Thyroid gland (tissue), 7 donors: Measurements from ENCODE around the gene HYDIN.

- PRO-cap, 2 experiments, result no peak in any of the 2 experiments
- RAMPAGE, long total RNA, 5 experiments, result no peak in any of the 5 experiments
Observed at GRCh38 chr16:70264671-70265246, 13.0 kb upstream of the EXOSC6 start.

DNA sequence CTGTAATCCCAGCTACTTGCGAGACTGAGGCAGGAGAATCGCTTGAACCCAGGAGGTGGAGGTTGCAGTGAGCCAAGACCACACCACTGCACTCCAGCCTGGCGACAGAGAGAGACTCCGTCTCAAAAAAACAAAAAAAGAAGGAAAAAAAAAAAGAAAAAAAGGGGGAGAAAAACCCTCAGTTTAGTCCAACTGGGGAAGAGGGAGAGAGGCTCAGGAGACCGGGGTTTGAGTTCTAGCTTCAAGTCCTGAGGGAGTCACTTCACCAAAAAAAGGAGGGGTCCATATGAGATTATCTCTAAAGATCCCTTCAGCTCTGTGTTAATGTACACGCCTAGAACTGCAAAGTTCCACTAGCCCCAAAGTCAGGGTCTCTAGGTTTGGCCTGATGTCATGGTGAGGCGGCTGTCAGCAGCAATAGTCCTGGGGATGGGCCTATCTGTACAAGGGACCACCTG lies 6.0 kb downstream of the AARS1 start:
- PRO-cap, 2 experiments, result no peak in any of the 2 experiments
- RAMPAGE, long total RNA, 5 experiments, result no peak in any of the 5 experiments

DNA sequence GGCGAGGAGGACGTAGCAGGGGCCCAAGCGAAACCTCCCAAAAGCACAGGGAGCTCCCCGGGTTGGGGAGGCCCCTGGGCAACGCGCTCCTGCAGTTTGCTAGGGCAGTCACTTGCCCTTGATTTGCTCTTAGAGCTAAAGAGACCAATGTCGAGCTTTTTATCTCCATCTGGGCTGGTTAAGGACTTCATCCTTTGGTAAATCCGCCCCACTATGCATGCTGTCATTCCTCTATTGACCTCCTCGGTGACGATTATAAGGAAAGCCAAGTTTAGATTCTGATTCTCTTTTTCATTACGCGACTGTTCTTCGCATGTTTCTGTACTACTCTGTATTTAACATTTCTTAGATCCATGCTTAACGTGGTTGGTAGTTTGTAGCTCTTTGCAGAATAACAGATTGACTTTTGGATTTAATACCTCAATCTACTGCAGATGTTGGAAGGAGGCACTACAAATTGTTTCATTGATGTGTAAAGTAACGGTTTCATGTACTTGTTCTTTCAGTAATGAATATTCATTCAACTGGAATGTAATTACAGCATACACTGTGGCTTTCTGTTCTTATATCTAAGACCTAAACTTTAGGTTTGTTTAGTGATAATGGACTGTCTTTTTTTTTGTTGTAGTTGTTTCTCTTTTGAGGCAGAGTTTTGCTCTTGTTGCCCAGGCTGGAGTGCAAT lies 505 bp downstream of the DDX19A start:
- PRO-cap, 2 experiments, result no peak in any of the 2 experiments
- RAMPAGE, long total RNA, 5 experiments, result no peak in any of the 5 experiments

DNA sequence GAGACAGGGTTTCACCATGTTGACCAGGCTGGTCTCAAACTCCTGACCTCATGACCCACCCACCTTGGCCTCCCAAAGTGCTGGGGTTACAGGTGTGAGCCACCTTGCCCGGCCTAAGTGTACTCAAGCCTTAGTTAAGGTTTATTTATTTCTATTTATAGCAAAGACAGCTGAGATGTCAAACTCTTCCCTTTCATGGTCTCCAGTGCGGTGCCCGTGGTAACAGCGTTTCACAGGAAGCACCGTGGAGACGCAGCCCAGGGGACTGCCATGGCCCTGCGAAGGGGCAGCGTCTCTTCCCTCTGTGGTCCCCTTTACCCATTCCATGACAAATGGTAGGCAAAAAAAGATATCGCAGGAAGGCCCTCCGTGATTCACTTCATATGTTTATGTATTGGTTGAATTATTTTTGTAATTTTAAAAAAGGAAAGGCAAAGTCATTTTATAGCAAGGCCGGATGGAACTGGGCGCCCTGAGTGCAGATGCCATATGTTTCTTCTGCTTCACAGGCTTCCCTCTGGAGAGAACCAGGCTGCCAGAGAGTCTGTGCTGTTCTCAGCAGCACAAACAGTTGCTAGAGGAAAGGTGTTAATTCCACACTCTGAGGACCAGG lies 29.3 kb downstream of the DDX19A start:
- PRO-cap, 2 experiments, result no peak in any of the 2 experiments
- RAMPAGE, long total RNA, 5 experiments, result no peak in any of the 5 experiments

DNA sequence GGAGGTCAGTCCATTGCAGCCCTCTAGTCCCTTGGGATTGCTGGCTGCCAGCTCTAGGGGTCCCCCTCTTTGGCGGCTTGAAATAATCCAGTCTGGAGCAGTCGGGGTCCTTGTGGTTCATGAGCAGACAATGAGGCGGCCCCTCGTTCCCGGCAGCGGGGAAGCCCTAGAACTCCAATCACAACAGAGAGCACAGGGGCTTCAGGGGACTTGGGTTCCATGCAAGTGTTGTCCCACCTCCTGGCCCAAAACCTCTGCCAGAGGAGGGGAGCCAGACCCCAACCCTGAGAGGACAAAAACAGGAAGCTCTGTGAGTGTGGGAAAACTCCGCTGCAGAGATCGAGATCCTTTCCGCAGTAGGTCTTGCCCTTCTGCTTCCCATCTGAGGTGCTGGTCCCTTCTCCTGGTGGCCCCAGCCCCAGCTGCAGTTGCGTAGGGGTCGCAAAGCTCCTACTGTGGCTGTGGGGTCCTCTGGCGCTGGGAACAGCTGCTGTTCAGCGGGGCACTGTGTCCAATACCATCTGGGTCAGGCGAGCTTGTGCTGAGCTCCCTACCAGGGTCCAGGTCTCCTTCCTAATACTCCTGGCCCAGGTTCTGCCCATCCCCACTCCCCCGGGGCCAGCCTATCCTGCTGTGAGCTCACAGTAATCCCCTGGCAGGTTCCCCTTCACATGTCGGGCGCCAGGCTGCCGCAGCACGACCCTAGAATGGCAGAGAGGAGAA lies 39.9 kb downstream of the ST3GAL2 start:
- PRO-cap, 2 experiments, result no peak in any of the 2 experiments
- RAMPAGE, long total RNA, 5 experiments, result no peak in any of the 5 experiments

DNA sequence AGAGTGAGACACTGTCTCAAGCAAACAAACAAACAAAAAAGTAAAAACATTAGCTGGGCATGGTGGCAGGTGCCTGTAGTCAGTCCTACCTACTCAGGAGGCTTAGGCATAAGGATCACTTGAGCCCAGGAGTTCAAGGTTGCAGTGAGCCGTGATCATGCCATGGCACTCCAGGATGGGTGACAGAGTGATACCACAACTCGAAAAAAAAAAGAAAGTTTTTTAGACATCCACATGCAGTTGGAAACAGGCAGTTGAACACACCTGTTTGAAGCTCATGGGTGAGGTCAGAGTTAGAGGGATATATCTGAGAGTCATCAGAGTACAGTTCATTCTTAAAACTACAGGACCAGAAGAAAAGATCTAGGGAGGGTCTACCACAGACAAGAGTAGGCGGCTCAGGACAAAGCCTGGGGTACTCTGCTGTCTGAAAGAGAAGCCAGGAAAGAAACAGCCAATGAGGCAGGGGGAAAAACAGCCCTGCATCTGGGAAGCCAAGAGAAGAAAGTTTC lies 35.1 kb downstream of the ST3GAL2 start:
- PRO-cap, 2 experiments, result no peak in any of the 2 experiments
- RAMPAGE, long total RNA, 5 experiments, result no peak in any of the 5 experiments

GRCh38 chr16:70467966-70468322 lies 13.5 kb downstream of the FCSK start:
- PRO-cap, 2 experiments, result no peak in any of the 2 experiments
- RAMPAGE, long total RNA, 5 experiments, result no peak in any of the 5 experiments

DNA sequence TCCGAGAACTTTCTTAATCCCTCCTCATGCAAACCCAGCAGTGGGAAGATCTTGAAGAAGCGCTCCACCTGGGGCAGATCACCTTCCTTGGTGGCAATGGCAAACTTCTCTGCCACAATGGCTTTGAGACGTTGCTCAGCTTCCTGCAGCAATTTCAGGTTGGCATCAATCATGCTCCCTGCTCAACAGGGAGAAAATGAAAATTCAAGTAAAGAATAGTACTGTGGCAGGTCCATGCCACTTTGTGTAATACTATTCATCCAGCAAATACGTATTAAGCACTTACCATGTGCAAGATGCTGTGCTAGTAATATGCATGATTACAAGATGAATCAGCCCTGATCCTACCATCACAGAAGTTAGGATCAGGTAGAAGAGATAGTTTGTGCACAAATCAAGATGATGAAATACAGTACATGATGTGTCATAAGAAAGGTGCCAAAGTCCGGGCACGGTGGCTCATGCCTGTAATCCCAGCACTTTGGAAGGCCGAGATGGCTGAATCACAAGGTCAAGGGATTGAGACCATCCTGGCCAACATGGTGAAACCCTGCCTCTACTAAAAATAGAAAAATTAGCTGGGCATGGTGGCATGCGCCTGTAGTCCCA lies 11.0 kb downstream of the COG4 start:
- PRO-cap, 2 experiments, result no peak in any of the 2 experiments
- RAMPAGE, long total RNA, 5 experiments, result no peak in any of the 5 experiments

DNA sequence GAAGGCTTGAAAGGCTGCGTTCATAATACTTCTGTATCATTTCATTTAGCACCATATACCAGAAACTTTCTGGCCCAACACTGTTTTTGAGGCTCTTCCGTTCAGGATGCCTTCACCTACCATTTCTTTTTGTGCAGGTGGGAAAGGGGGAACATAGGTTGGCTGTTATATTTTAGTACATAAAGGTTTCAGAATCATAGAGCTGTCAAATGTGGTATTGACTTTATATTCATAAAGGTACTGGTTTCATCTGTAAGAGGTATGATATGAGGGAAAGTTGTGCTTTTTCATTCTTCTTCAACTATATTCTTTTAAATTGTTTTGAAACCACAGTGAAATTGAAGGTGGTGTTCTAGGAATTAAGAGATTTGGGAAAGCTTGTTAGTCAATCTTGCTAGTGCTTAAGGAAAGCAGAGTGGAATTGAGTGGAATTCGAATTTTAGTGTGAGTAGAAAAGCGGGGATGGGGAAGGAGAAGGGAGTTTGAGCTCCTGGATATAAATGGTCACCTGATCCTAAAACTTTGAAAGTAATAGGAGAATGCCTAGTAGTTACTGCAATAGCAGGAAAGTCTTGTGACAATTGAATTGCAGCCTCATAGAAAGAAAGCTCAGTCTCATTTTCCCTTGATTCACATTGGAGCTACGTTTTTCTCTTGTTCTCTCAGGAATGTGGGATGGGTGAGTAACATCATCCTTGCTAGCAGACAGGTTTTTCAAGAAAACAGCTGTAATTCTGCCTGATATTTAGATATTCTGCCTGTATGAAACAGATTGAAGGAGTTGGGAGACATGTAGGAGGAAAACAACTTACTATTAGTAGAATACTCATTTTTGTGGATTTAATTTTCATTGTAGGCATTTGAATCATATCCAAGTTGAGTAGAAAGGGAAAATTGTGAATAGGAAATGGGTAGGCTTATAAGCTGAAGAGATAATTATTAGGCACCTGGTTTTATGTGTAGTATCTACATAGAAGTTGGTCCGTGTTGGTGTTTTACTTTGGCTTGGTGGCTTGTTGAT lies 25.2 kb downstream of the SF3B3 start:
- PRO-cap, 2 experiments, result no peak in any of the 2 experiments
- RAMPAGE, long total RNA, 5 experiments, result no peak in any of the 5 experiments

- PRO-cap, 2 experiments, result no peak in any of the 2 experiments
- RAMPAGE, long total RNA, 5 experiments, result no peak in any of the 5 experiments
Observed at GRCh38 chr16:70662298-70663383, 16.3 kb downstream of the IL34 start.

GRCh38 chr16:70673851-70674653 lies 11.8 kb downstream of the MTSS2 start:
- PRO-cap, 2 experiments, result no peak in any of the 2 experiments
- RAMPAGE, long total RNA, 5 experiments, result no peak in any of the 5 experiments

DNA sequence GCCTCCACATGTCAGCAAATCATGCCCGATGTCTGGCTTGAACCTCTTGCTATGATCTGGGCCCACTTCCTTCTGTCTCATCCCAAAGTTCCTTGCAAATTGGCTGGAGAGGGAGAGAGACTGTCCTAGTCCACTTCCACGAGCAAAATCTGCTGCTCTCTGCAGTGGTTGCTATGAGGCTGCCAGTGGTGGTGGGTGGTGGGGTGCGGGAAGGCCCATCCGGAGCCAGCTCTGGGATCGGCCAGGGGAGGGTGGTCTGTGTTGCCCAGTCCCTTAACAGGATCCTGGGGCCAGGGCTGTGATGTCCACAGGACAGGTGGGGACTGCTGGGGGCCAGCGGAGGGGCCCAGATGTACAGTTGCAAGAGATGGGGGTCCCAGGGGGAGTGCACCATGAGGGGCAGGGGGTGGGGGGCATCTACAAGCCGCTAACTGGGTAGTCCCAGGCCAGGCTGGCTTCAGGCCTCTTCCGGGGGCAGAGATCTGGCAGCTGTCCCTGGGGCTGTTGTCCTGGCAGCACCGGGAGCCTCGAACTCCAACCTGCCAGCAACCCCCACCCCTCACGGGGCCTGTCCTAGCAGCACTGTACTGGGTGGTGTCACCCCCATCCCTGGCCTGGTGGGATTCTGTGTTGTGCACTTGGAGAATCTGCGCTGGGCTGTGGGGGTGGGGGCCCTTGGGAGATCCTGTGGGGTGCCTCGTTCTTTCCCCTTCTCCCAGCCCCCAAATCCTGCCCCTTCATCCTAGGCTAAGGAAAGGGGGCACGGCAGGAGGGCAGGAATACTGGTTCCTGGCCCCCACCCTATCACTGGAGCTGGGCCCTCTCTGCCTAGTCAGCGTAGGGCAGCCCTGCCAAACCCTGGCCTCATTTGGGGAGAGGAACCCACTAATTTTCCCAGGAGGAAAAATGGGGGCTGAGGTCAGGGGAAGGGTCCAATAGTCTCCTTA lies 1.6 kb downstream of the MTSS2 start:
- PRO-cap, 2 experiments, result no peak in any of the 2 experiments
- RAMPAGE, long total RNA, 5 experiments, result no peak in any of the 5 experiments

DNA sequence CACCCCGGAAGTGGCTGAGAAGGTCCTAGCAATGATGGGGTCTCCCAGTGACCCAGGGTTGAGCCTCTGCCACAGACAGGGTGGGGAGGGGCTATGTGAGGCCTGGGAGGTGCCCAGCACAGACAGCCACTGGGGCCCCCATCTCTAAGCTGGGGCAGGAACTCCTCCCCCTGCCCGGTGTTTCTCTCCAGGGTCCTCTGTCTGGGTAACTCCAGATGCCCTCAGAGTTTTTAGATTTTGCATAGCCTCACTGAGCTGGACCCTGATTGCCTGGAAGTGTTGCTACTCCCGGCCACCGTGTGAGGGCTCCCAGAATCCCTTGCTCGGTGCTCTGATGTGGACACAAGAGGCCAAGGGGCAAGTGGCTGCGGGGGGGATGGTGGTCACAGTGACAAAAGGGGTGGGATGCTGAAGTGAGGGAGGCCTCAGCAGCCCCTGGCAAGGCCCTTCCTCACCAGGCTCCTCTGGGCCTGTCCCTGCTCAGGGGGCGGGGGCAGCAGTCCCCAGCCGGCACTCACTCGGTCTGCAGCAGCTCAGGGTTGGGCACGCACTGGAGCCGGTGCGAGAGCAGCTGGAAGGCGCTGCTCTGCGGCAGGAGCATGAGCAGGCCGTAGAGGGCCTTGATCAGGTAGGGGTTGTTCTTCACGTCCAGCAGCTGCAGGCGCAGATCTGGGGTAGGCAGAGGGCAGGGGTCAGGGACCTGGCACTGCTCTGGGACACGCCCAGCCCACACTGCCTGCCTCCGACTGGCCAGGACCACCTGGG lies 6.6 kb upstream of the MTSS2 start:
- PRO-cap, 2 experiments, result no peak in any of the 2 experiments
- RAMPAGE, long total RNA, 5 experiments, result no peak in any of the 5 experiments

DNA sequence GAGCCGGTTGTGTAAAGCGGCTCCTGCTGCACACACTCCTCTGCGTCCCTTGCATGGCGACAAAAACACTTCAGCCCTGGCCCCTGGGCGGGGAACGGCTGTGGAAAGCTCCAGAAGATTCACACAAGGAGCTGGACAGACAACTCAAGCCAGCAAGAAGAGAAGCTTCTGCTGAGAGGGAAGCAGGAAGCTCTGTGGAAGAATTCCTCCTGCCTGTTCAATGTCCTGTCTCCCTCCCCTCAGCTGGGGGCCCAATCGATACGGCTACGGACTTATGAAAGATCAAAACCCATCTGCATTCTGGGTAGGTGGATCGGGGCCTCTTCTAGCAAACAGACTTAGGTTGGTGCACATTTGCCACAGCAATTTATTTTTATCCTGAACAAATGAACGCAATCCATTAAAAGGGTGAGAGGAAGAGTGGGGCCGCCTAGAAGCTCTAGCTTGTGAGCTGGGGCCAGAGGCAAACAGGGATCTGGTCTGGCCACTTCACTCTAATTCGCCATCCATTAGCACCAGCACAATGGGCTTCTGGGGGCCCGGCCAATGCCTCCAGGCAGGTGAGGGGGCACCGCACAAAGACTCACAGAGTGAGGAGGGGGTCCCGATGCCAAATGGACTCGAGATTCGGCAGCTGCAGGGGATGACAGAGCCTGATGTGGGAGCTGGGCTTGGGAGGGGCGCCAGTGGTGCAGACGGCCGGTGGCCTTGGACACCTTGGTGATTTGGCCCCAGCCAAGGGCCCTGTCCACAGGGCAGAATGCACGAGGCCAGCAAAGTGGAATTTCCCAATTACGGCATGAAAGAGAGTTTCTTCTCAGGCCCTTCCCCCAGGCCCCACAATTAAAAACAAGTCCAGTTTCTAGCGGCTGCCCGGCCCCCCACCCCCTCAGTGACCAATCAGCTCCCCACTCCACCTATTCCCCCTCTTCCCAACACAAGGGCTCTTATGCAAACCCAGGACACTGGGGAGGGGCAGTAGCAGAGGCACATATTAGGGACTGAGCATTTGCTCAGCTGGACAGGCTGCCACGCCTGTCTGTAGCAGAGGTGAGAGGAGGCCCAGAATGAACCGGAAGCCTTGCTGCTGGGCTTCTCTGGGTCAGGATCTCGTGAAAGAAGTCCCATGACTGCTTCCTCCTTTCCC lies 39.1 kb upstream of the MTSS2 start:
- PRO-cap, 2 experiments, result peak in 1 of 2 experiments; most common plus-strand start position 978 of the sequence (in 1)
- RAMPAGE, long total RNA, 5 experiments, result no peak in any of the 5 experiments

DNA sequence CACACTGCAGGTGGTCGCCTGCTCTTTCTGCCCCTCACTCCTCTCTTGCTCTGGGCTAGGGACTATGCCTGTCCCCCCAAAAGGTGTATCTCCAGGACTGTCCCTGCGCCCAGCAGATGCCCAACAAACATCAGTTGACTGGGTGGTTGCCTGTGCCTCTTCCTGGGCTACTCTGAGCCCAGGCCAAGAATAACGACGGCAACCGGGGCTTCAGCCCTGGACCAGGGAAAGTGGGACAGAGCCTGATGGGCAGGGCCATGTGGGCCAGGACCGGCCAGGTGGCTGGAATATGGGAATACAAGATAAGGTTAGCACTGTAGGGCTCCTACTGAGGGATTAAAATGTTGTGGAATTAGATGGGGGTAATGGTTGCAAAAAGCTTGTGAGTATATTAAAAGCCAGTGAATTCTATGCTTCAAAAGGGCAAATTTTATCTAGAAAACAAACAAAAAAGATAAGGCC lies 55.3 kb downstream of the VAC14 start:
- PRO-cap, 2 experiments, result no peak in any of the 2 experiments
- RAMPAGE, long total RNA, 5 experiments, result no peak in any of the 5 experiments

DNA sequence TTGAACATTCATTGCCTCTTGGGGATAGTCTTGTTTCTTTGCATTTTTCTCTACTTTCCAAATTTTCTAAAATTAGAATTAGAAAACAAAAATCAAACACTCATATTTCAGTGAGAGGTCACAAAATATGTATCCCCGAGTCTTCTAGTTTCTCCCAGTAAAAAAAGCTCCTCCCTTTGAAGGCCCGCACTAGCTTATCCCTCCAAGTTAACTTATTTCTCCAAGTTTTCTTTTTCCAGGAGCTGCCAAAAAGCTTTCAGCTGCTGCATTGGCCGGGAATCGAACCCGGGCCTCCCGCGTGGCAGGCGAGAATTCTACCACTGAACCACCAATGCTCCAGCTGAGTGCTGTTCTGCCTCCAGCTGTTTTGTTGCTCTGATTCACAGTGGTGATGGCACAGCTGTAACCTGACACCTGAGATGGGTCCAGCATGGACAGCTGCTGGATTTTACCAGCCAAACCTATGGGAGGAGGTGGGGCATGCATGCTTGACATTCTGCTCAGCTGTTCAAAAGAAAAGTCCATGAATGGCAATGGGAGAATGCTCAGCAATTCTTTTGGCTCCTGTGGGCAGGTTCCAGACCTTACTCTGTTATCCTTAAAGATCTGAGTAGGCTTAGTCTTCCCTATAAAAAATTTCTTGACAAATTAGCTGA lies 22.1 kb downstream of the VAC14 start:
- PRO-cap, 2 experiments, result no peak in any of the 2 experiments
- RAMPAGE, long total RNA, 5 experiments, result no peak in any of the 5 experiments

DNA sequence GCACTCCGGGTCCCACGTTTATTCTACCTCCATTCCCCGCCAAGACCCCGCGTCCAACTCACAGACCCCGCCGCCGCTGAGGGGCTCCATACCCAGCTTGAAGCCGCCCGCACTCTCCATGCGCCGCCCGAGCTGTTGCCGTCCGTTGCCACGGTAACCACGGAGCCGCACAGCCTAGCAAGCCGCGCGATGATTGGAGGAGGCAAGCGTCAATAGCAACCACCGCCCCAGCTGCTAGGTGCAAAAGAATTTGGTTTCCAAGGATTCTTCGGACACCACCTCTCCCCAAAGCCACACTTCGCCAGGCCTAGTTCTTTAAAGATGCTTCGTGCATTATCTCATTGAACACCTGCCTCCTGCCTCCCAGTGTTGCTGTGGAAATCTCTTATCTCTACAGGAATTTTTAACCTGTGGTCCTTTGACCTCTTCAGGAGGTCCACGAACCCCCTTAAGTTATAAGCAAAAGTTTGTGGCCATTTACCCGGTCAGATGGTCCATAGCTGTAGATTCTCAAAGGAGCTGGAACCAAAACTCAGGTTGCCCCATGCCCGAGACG lies at the start of gene HYDIN:
HYDIN (minus strand) TSS at position 155 of the 556 bp plus-strand sequence.
- PRO-cap, 2 experiments, result peak in 2 of 2 experiments; most common minus-strand start position 134 of the sequence (in 1)
- RAMPAGE, long total RNA, 5 experiments, result start-site peak on the minus strand in 1 of 5 experiments, centred at position 142 of the sequence, 99 reads per replicate

DNA sequence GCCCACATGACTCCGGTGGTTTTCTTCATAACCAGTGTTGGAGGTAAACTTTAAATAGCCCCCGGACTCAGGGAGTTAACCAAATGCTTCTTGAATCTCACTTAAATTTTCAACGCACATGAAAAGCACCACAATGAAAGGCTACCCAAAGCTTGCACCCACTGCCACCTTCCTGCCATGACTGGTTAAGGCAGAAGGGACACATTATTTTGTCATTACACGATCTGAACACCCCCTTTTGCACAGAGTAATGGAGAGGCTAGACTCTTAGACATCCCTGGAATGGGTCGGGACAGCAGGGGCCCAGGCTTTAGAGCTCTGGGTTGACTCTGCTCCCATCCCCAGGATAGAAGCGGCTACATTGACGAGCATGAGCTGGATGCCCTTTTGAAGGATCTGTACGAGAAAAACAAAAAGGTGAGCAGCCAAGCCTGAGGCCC lies 26.7 kb downstream of the CALB2 start:
- PRO-cap, 2 experiments, result peak in 2 of 2 experiments; most common plus-strand start position 289 of the sequence (in 2)
- RAMPAGE, long total RNA, 5 experiments, result no peak in any of the 5 experiments

DNA sequence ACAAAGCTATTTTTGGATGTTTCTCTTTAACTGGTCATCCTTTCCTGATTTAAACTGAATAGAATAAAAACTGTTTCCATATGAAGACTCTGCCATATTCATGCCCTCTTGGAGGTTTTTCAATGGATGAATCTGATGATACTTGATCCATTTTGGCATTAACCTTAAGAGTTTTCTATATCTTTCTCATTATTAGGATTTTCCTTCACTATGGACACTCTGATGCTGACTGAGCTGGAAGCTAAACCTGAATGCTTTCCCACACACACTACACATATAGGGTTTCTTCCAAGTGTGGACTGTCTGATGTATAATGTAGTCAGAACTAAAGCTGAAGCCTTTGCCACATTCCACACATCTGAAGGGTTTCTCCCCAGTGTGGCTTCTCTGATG lies 6.0 kb upstream of the TLE7 start:
- PRO-cap, 2 experiments, result no peak in any of the 2 experiments
- RAMPAGE, long total RNA, 5 experiments, result no peak in any of the 5 experiments

DNA sequence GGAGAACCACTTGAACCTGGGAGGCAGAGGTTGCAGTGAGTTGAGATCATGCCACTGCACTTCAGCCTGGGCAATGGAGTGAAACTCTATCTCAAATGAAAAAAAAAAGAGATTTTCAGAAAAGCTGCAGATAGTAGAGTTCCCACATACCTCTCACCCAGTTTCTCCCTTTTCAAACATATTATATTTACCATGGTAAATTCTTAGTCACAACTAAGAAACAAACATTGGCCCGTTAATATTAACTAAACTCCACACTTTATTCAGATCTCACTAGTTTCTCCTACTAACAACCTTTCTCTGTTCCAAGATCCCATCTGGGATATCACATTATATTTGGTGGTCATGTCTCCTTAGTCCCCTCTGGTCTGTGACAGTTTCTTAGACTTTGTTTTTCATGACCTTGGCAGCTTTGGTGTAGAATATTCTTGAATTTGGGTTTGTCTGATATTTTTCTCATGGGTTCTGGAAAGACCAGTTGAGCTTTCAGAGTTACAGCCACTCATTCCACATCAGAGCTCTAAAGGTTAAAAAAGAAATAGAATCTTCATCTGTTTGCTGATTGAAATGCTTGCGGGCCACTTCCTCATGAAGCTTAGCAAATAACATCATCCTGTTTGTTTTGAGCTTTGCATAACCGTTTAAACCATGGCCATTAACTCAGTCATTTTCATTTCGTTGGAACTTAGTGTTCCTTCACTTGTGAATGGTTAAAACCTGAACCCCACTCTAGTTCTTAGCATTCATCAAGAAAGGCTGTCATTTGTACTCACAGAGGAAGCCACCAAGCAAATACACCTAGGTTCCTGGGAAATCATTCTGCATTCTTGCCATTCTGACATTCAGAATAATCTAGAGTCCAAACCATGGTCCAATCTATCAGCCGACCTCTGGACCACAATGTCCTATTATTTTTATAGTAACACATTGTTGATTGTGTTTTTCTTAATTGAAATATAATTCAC lies 8.2 kb upstream of the TAT start:
- PRO-cap, 2 experiments, result no peak in any of the 2 experiments
- RAMPAGE, long total RNA, 5 experiments, result no peak in any of the 5 experiments